ENCODE data around the gene REEP1.

GRCh38 chr2:85661959-85662431 lies 6.0 kb downstream of the SFTPB start:
- PRO-cap, 10 experiments: no peak in any of the 10 experiments

GRCh38 chr2:85707147-85707651 lies 13.0 kb downstream of the GNLY start:
- PRO-cap, 10 experiments: no peak in any of the 10 experiments

DNA sequence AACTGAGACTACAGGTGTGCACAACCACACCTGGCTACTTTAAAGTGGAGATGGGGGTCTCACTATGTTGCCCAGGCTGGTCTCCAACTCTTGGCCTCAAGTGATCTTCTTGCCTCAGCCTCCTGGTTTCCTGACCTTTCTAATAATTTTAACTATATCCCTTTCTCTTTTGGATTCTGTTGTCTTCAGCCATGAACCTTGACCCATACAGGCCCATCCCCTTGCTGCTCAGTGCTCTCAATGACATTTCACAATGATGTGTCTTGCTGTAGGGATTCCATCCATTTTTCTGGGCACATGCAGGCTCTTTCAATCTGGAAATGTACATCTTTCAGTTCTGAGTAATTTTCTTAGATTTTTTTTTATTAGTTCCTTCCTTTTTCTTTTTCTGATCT lies 29.8 kb downstream of the GNLY start:
- PRO-cap, 10 experiments: no peak in any of the 10 experiments

DNA sequence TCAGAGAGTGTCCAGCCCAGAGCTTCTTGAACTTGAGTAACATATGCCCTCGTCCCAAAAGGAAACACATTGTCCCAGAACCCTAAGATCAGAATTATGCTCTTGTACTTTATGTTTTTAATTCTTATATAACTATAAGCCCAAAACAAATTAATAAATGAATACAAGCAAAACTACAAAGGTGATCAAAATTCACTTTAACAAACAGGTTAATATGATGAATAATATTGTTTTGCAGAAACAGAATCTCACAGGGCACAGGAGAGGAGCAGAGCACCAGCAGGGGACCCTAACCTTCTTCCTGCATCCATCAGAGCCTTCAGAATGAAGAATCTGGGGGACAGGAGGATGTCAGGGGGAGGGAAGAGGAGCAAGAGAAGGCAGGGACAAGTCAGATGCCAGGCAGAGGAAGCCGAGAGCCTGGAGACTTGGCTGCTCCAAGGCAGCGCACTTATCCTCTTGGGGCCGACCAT lies 7.8 kb upstream of the ATOH8 start:
- PRO-cap, 10 experiments: no peak in any of the 10 experiments

DNA sequence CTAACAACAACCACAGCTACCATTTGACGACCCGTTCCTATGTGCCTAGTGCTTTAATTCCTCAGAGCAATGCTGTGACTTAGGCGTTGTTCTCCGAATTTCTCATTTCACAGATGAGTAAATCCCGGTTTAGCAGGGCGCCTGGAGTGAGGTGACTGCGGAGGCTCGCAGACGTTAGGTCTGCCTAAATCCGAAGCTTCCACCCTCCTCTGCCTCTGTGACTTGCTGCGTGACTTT lies 820 bp upstream of the ATOH8 start:
- PRO-cap, 10 experiments: no peak in any of the 10 experiments

- PRO-cap, 10 experiments: no peak in any of the 10 experiments
Measured at GRCh38 chr2:85758070-85759443, 4.8 kb downstream of the ATOH8 start.

DNA sequence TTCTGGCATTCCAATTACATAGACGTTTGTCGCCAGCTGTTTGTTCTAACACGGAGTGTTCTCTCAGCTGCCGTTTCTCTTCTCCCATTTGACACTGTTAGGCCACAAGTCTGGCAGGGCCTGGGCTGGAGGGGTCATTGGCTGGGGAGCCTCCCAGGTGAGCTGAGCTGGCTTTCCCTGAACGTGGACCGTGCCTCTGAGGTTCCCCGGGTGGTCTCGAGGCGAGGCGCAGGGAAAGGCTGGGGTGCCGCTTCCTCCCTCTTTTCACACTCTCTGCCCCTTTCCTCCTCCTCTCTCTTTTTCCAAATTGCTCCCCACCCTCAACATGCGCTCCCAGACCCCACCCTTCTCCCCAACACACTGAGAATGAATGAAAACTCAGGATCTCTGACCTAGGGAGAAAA lies 16.7 kb downstream of the ATOH8 start:
- PRO-cap, 10 experiments: no peak in any of the 10 experiments

DNA sequence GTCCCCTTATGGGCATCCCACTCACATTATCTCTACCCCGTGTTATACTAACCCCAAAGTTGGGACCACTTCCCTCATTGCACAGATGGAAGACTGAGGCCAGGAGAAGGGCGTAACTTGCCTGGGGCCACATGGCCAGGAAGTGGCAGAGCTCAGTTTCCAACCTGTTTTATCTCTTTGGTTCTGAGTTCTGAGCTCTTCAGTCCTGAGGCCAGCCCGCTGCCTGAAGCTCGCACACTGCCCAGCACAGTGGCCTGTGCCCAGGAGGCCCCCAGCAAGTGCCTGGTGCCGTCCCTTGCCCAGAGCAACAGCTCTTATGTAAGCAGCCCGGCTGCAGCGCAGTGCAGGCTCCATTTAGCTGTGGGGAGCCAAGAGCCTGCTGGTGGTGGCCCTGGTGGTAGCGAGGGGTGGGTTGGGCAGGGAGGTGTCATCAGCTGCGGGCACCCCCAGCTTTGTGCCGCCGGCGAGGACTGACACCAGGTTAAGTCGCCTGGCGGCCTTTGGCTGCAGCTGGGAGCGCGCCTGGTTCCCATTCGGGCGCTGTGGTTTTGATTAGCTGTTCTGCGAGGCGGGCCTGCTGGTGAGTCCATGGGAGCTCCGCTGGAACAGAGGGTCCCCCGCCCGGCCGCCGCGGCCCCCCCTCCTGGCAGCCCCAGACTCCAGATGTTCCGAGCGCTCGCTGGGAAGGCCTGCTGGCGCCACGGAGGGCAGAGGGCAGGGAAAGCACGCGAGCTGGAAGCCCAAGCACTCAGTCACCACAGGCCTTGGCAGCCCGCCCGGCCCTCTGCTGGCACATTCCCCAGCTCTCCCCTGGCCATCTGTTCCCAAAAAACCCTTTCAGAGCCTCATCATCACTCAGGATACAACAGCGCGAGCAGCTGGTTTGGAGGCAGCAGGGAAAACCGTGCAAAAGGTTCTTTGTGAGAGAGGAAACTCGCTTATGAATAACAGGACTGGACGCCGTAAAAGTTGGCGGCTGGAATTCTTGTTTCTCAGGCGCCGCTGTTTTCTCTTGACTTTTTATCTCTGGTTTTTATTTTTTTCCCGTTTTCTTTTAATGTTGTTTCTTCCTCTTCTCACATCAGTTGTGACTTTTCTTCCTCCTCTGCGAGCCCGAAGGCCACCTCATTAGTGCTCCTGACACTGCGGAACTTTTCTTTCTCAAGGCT lies 18.4 kb downstream of the ATOH8 start:
- PRO-cap, 10 experiments: peak in 1 of 10 experiments; most common plus-strand start position 848 of the sequence (in 1)

GRCh38 chr2:85921053-85921676 lies 32.4 kb upstream of the ST3GAL5 start:
- PRO-cap, 10 experiments: peak in 4 of 10 experiments; most common plus-strand start chr2:85921544 (in 2)

GRCh38 chr2:85998334-85999151 lies 107.1 kb downstream of the POLR1A start:
- PRO-cap, 10 experiments: peak in 1 of 10 experiments; most common plus-strand start chr2:85998928 (in 1); most common minus-strand start chr2:85998817 (in 1)

GRCh38 chr2:86225469-86226088 lies 26.3 kb downstream of the MRPL35 start:
- PRO-cap, 10 experiments: no peak in any of the 10 experiments

DNA sequence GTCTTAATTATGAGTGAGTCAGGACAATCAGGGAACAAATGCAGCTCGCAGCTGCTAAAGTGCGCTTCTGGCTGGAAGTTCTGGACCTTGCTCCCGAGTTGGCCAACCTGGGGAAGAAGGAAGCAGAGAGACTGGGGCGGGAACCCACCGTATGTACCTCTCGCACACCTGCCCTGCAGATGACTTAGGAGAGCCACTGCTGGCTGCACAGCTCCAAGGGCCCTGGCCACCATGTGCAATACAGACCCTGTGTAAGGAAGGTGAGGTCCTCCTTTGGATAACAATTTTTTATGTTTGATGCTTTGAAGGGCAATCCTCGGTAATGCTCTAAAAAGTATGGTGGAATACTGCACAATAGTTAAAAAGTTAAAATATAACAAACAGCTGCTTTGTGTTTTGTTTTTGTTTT lies 42.3 kb downstream of the REEP1 start:
- PRO-cap, 10 experiments: no peak in any of the 10 experiments

DNA sequence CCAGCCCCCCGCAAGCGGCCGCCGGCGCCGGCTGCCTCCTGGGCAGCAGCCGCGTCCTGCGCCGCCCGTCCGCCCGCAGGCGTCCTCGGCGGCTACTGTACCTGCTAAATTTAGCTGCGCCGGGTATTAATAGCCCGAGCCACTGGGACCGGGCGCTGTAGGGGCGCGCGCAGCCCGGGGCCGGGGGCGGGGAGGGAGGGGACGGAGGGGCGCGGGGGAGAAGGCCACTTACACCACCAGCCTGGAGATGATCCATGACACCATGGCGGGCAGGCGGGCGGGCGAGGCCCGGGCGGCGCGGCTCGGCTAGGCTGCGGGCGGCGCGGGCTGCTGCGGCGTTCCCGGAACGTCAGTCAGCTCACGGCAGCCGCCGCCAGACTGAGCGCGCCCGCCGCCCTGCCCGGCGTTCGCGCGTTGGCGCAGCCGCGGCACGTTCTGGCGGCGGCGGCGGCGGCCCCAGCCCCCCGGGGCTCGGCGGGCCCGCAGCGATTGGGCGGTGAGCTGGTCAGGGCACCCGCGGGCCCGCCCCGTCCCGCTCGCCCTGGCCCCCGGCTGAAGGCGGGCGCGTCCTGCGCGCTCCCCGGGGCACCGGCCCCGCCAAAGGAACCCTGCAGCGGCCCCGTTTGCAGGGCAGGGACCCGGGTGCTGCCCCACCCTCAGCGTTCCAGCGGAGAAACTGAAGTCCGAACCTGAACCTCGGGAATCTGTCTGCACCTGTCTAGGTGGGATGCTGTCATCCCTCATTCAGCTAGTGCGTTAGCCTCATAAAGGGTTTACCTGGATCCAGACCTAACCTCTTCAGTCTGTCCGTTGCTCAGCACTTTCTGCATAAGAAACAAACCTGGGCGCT lies at the start of gene REEP1:
TSS of gene REEP1 (minus strand) at position 380 of the 850 bp plus-strand sequence.
- PRO-cap, 10 experiments: peak in 10 of 10 experiments; most common plus-strand start position 255 of the sequence (in 2); most common minus-strand start position 380 of the sequence (in 10)

GRCh38 chr2:86521845-86523091 lies 41.0 kb downstream of the CHMP3 start:
- PRO-cap, 10 experiments: no peak in any of the 10 experiments

DNA sequence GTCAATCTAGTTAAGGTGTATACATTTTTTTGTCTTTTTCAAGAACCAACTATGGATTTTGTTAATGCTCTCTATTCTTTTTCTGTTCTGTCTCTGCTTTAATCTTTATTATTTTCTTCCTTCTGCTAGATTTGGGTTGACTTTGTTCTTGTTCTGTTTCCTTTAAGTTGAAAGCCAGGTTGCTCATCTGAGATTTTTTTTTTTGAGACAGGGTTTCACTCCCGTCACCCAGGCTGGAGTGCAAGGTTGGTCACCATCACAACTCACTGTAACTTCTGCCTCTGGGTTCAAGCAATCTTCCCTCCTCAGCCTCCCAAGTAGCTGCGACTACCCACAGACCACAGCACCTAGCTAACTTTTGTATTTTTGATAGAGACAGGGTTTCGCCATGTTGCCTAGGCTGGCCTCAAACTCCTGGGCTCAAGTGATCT lies 29.9 kb downstream of the CHMP3 start:
- PRO-cap, 10 experiments: no peak in any of the 10 experiments

DNA sequence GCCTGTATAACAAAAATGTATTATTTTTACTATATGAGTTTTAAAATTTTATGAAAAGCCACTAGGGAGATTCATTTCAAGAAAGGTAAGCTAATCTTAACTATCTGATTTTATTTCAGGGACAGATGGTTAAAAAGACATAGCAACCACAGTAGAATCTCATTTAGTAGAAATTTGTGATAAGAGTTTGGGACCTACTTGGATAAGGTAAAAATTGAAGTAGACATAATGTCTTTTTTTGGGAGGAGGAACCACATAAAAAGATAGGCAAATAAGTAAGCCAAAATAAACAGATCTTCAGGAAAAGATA lies 30.2 kb upstream of the RMND5A start:
- PRO-cap, 10 experiments: peak in 1 of 10 experiments; most common plus-strand start position 108 of the sequence (in 1)

GRCh38 chr2:86747981-86748403 lies 27.9 kb downstream of the RMND5A start:
- PRO-cap, 10 experiments: no peak in any of the 10 experiments

- PRO-cap, 10 experiments: no peak in any of the 10 experiments
Measured at GRCh38 chr2:86776988-86777378, 13.7 kb downstream of the CD8A start.

DNA sequence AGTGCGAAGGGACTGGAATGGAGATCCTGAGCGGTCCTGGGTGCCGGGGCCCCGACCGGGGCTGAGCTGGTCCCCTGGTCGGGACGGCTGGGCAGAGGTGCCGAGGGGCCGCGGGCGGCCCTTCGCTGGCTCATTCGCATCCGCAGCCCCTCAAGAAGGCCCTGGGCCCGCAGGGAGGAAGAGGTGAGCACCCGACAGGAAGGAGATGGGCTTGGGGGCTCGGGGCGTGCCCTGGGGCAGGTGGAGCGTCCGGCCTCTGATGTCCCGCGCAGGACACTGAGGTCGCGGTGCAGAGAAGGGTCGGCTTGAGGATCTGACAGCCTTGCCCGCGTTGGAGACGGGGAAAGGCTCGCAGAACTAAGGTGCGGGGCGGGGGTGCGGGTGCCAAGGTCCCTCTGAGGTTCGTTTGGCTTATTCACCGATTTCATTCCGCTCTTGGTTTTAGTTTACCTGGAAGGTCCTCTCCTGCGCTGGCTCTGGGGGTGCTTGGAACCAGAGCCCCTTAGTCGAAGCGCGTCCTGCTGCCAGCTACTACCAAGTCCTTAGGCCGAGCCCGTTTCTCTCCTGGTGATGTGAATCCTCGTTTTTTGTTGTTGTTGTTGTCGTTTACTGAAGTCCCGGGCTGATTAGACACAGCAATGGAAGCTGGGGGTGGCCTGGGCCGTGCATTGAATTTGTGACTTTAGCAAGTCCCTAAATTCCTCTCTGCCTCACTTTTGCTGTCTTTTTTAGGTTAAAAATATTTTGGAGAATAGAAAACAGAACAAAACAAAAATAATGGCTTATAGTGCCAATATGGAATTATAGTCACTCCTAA lies 18.9 kb upstream of the CD8A start:
- PRO-cap, 10 experiments: peak in 1 of 10 experiments; most common plus-strand start position 271 of the sequence (in 1)

DNA sequence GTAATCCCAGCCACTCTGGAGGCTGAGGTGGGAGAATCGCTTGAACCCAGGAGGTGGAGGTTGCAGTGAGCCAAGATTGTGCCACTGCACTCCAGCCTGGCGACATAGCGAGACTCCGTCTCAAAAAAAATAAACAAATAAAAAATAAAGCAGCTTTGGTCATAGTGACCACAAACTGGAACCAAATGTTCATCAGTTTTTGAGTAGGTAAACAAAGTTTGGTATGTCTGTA lies 114.9 kb upstream of the PLGLB1 start:
- PRO-cap, 10 experiments: peak in 1 of 10 experiments; most common minus-strand start position 127 of the sequence (in 1)